SJSA1 (cell line): ENCODE results near the genes RGL3, ZNF653, ACP5, ZNF69 and GET3.

DNA sequence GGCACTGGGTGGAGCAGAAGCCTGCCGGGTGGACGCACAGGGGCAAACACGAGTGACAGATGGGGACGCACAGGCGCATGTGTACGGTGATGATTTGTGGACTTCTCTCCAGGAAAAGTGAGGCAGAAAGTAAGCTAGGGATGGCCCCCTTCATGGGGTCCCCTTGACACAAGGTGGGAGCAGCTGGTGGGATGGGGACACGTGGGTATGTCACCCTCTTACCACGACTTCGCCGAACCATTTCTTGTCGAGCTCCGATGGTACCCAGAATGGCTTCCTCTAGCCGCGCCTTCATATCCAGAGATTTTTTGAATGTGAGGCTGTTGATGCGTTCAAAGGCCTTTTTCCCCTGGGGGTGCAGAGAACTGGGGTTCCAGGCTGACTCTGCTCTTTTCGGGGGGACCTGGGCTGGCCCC, 18.2 kb upstream of the KANK2 start:
- RAMPAGE, long total RNA: no peak

DNA sequence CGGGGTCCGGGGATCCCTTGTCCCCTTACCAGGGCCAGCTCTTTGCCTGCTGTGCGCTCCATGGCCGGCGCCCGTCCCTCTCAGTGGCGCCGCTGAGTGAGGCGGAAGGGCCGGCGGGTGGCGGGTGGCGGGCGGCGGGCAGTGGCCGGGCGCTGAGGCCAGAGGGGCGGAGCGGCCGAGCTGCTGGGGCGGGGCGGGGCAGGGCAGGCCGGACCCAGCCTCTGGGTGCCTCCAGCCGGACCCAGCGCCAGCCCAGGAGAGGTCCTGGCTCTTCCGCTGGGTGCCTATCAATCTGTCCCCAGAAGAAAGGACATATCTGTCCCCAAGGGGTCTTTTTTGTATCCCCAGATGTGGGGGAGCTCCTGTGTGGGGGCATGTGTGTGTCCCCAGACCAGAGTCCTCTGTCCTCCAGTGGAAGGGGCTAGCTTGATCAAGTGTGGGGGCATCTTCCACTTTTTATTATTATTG, at the start of gene RGL3:
Gene RGL3 (minus strand): TSS at position 98 of the 468 bp plus-strand sequence.
- RAMPAGE, long total RNA: no peak

- RAMPAGE, long total RNA: no peak
Measured at GRCh38 chr19:11442142-11442528, 6.7 kb downstream of the PRKCSH start.

DNA sequence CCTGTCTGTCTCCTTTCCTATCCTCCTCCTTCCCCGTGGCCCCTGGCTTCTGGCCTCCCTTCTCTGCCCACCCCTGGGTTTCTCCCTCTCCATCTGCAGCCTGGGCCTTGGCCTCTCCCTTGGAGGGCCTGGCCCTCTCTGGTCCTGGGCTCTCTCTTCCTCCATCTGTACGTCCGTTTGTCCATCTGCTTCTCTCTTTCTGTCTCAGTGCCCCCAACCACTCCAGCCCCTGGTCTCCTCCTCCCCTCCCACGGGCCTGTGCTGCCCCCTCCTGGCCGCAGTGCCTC, 11.2 kb downstream of the PRKCSH start:
- RAMPAGE, long total RNA: no peak

DNA sequence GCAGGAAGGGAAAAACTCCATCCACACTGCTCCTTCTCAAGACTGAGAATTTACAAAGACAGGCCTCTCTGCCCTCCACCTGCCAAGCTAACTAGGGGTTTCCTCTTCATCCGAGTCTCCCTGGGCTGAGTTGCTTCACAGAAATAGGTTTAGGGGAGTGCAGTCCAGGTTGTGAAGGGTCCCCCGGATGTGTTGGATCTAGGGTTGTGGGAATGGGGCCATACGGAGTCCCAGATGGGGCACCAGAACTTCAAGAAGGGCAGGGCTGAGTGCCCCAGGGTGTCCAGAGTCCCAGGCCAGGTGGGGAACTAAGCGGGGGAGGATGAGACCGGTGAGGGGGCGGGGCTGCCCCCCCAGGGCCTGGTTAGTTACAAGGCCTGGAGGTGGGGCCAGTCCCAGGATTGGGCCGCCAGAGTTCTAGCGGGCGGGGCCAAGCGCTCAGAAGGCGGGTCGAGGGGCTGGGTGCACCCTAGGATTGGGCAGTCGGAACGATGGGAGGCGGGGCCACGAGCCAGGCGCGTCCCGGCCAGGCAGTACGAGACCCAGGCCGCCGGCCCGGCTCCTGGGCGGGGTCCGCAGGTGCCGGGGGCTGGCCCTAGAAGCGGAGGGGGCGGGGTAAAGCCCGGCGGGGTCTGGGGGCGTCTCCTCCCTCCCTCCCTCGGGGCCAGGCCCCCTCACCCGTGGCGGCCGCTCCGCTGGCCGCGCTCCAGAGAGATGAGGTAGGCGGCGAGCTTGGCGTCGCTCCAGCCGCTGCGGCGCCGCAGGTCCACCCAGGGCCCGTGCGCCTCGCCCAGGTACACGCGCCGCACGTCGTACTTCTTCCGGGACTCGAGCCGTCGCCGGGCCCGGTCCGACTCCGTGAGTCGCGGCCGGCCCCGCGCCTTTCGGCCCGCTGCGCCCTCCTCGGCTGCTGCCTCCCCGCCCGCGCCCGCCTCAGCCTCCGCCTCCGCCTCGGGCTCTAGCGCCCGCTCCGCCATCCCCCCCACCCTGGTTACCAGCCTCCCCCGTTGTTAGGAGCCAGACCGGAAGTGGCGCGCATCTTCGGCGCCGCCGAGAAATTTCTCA, at the start of gene ZNF653:
Gene ZNF653 (minus strand): TSS at position 1,030 of the 1,065 bp plus-strand sequence.
- RAMPAGE, long total RNA: no peak

- RAMPAGE, long total RNA: no peak
Measured at GRCh38 chr19:11577426-11577949, at the start of gene ACP5. Gene ACP5 (minus strand): TSS chr19:11577645.

DNA sequence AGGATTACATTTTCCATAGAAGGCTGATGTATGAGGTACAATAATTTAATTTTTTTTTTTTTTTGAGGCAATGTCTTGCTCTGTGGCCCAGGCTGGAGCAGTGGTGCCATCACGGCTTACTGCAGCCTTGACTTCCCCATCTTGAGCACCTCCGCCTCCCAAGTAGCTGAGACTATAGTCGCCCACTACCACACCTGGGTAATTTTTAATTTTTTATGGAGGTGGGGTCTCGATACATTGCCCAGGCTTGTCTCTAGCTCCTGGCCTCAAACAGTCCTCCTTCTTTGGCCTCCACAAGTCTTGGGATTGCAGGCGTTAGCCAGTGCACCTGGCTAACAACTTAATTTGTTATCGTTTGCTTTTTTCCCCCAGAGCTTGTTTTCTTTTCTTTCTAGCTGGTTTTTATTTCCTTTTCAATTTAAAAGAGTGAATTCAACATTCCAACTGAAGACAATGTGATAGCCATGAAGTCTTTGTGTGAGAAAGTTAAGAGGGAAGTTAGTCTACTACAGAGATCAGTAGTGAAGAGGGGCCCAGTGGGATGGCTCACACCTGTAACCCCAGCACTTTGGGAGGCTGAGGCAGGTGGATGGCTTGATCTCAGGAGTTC, 3.2 kb downstream of the ZNF439 start:
- RAMPAGE, long total RNA: no peak

DNA sequence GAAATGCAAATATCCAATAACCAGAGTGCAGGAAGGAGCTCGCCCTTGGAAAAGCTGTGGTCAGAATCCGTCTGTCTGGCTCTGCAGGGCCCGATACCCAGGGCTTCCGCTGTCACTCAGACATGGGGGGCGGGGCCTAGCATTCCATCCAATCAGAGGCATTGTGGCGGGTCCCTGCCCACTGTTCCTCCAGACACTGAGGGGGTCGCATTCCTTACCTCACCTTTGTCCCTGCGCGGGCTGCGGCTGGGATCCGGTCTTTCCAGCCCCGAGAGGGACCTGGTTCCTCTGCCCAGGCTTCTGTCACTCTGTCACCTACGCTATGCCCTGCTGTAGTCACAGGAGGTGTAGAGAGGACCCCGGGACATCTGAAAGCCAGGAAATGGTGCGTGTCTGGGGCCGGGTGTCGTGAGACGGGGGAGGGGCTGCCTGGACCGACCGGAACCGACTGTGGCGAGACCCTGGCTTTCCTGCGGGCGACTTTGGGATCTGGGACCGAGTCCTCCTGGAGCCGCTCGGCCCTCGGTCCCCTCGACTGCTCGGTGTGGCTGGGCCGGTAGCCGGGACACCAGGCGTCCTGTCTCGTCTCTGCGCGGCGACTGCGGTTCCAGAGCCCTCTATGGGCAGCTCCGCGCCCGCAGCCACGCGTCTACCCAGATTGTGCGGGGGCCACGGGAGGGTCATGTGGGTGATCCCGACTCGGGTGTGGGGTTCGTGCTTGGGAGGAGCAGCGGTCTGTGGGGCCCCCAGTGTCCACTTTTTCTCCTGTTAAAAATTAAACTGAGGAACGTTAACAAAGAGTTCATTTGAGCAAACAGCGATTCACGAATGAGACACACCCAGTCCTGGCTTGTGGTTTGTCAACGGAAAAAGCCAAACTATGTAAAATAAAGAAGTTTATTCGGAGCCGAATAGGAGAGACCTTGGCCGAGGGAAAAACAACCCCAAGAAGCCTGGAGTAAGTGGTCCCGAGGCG, at the start of gene ZNF69:
Gene ZNF69 (plus strand): TSS at position 181 of the 976 bp plus-strand sequence.
- RAMPAGE, long total RNA: no peak

DNA sequence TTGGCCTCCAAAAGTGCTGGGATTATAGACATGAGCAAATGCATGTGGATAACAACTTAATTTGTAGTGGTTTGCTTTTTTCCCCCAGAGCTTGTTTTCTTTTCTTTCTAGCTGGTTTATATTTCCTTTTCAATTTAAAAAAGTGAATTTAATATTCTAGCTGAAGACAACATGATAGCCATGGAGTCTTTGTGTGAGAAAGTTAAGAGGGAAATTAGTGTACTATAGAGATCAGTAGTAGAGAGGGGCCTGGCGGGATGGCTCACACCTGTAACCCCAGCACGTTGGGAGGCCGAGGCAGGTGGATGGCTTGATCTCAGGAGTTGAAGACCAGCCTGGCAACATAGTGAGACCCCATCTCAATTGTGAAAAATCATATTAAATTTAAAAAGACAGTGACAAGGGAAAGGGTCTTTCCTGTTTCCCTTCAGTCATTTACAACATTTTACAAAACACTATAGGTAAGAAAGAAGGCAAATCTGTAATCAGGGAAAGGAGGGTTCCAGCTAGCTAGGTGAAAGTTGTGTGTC, 3.7 kb downstream of the ZNF763 start:
- RAMPAGE, long total RNA: no peak

- RAMPAGE, long total RNA: no peak
Measured at GRCh38 chr19:12163791-12164171, 885 bp downstream of the ZNF136 start.

GRCh38 chr19:12373627-12373874, 8.1 kb upstream of the ZNF442 start:
- RAMPAGE, long total RNA: no peak

- RAMPAGE, long total RNA: no peak
Measured at GRCh38 chr19:12400048-12400934, 780 bp downstream of the ZNF799 start.

GRCh38 chr19:12524292-12524912, 26.9 kb downstream of the ZNF564 start:
- RAMPAGE, long total RNA: no peak

DNA sequence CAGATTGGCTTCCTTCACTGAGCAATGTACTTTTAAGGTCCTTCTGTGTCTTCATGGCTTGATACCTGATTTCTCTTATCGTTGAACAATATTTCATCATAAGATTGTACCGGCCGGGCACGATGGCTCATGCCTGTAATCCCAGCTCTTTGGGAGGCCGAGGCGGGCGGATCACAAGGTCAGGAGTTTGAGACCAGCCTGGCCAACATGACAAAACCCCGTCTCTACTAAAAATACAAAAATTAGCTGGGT, 4.6 kb downstream of the ZNF791 start:
- RAMPAGE, long total RNA: no peak

GRCh38 chr19:12665147-12665981, 1.2 kb downstream of the MAN2B1 start:
- RAMPAGE, long total RNA: no peak

DNA sequence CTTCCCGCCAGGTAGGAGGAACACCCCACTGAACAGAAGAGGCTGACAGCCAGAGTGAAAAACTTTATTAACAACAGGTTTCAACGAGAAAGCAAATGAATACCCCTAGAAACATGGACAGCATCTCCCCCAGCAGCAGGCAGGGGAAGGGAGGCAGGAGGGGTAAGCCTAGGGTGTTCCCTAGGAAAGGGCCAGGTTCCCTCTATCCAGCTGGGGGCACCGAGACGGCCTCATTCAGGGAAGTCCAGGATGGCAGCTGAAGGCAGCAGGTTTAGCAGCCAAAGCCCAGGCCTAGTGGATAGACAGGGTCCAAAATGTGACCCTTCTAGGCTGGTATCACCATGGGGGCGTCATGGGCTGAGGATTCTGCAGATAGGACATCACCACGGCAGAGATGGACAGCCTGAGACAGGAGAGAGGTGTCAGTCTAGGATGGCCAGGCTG, 1.2 kb downstream of the WDR83OS start:
- RAMPAGE, long total RNA: no peak

DNA sequence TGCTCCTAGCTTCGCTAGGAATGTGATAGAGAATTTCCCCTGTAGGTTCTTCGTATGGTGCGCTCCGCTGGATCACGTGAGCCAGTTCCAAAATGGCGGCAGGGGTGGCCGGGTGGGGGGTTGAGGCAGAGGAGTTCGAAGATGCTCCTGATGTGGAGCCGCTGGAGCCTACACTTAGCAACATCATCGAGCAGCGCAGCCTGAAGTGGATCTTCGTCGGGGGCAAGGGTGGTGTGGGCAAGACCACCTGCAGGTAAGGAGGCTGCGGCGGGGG, at the start of gene GET3:
Gene GET3 (plus strand): TSS at position 84 of the 274 bp plus-strand sequence.
- RAMPAGE, long total RNA: no peak

DNA sequence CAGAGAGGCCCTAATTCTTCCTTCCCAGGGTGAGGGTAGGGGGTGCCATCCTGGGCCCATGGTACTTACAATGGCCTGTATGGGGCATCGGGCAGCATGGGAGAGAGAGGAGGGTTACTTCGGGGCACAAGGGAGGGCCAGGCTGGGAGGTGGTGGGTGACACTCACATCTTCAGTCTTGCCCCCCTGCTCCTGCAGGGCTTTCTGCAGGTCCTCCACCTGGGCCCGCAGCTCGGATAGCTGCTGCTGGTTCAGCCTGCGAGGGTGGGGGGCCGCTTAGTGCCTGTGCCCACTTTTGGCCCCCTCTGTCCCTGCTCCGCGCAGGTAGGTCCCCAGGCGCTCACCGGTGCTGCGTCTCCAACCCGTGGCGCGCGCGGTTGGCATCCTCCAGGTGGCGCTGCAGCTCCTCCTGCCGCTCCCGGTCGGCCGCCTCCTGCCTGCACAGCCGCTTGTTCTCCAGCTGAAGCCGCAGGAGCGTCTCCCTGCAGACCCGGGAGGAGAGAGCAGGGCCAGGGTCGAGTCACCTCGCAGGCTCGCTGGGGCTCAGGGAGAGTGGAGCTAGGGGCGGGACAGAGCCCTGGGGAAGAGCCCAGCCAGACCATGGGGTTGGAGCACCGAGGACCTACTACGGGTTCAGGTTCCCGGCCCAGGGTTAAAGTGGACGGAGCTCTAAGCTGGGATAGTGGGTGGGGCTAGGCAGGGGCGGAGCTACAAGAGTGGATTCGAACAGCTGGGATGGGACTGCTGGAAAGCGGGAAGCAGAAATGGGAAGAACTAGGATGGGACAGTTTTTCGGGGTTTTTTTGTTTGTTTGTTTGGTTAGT, 9.4 kb downstream of the HOOK2 start:
- RAMPAGE, long total RNA: no peak

GRCh38 chr19:12777906-12778646, 2.7 kb upstream of the HOOK2 start:
- RAMPAGE, long total RNA: no peak

DNA sequence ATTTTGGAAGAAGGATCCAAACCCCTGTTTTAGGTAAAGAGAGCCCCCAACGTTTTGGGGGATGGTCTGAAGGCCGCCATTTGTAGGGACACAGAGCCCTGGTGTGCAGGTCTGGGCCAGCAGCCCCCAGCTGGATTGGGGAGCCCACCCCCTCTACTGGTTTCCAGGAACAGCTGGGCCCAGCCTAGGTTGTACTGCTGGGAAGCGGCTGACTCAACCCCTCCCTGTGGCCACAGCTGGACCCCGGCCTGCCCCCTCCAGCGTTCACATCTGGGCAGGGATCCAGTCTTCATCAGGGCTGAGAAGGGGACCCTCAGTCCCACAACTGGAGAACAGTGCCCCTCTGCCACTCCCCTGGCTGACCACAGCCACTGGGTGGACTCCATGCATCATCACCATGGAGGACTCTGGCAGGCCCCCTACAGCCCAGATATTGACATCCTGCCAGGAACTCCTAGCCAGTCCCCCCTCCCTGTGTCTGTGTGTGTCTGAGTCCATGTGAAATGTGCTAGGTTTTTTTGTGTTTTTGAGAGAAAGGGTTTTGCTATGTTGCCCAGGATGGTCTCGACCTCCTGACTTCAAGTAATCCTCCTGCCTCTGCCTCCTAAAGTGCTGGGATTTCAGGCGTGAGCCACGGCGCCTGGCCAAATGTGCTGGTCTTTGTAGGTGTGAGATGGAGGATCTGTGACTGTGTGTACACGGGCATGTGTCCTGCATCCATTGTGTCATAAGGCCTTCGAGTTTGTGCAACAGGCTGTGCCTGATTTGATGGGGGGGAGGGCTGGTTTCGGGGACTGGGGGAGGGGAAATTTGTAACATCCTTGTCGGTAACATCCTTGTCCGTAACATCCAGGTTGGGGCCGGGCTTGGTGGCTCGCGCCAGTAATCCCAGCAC, 3.9 kb upstream of the HOOK2 start:
- RAMPAGE, long total RNA: no peak